ENCODE data around the genes CBFA2T3 and CDH15.

DNA sequence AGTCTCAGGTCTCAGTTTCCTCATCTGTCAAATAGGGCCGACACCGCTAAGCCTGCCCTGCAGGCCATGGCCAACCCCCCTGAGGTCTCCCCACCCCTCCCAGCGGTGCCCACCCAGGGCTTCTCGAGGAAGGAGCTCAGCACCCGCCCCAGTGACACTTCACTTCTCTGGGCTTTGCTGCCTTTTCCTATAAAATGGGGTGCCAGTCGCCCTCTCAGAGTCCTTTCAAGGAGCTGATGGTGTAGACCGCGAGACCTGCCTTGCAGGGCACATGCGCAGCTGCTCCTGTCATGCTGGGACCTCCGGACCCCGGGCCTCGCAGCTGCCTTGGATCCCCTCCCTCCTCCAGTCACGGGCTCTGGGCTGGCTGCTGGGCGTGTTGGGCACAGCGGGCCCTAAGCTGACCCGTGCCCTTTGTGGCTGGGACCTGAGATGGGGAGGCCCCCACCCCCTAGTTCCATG lies 14.3 kb downstream of the ZFPM1 start:
- PRO-cap = no peak

DNA sequence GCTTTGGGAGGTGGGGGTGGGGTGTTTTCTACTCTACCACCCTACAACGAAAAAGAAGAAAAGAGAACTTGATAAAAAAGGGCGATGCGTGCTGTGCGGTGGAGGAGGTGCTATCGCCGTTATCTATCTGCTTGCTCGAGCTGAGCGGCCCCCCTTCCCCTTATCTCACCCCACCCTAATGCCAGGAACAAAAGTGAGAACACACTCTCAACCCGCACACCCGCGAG lies 14.6 kb downstream of the ZFPM1 start:
- PRO-cap = no peak

GRCh38 chr16:88526609-88527348 lies 43.4 kb upstream of the ZC3H18 start:
- PRO-cap = no peak

- PRO-cap = no peak
Observed at GRCh38 chr16:88530706-88531746, 39.2 kb upstream of the ZC3H18 start.

- PRO-cap = no peak
Observed at GRCh38 chr16:88599020-88599651, 28.9 kb downstream of the ZC3H18 start.

- PRO-cap = no peak
Observed at GRCh38 chr16:88617188-88617794, 21.1 kb upstream of the IL17C start.

- PRO-cap = no peak
Observed at GRCh38 chr16:88640368-88641097, 2.2 kb downstream of the IL17C start.

GRCh38 chr16:88650140-88650556 lies 705 bp downstream of the CYBA start:
- PRO-cap = no peak

- PRO-cap = no peak
Observed at GRCh38 chr16:88785504-88786009, 537 bp upstream of the PIEZO1 start.

DNA sequence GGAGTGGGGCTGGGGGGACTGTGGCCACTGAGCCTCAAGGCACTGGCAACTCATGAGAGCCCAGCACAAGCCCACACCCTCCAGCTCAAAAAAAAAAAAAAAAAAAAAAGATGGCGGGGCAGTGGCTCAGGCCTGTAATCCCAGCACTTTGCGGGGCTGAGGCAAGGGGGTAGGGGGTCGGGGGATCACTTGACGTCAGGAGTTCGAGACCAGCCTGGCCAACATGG lies 920 bp upstream of the PIEZO1 start:
- PRO-cap = no peak

GRCh38 chr16:88812600-88812885 lies 815 bp upstream of the APRT start:
- PRO-cap = no peak

GRCh38 chr16:88842920-88843522 lies 13.7 kb downstream of the GALNS start:
- PRO-cap = no peak

- PRO-cap = no peak
Observed at GRCh38 chr16:88857638-88858226, 805 bp downstream of the TRAPPC2L start.

DNA sequence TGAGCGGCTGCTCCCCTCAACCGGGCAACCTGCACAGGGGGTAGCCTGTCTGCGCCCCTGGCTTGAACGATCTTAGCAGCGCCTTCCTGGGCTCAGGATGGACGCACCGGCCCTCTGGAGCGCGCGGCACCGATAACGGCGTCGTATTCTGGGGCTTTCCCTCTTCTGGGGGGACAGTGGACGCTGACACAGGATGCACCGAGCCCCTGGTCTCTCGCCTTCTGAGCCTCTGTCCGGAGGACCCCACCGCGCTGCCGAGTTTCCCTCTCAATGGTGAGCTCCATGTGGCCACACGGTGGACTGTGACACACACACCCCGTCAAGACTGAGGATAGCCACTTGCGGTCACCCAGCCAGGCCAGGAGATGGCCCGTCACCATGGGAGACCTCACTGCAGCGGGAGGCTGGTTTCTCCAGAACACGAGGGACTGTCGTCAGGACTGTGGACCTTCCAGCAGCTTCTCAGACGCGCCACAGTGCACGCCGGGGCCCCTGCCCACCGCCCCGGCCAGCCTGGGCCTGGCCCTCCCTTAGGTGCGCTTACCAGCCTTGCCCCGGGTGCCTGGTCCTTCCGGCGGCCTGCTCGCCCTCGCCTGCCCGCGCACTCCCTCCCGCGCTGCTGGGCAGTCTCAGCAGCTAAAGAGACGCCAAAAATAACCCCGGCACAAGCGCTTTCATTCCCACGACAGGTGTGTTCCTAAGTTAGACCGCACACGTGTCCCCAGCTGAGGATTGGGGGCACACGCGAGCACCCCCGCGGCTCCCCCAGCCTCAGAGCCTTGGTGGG lies 30.0 kb upstream of the PABPN1L start:
- PRO-cap = no peak

DNA sequence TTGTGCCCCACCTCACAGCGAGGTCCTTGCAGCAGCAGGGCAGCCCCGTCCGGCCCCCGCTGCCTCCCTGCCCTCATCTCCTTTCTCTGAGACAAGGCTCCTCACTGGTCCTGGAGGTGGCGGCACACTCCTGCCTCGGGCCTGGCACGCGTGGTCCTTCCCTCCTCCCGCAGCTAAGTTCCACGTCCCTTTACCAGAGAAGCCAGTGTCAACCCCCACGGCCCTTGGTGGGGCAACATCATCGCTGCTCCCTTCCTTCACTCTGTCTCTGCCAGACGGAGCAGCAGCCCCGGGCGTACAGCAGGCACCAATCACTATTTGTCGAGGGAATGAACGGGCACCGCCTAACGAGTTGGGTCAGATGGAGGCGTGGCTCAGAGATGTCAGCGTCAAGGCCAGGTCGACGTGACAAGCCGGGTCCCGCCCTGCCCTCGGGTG lies 50.1 kb downstream of the CBFA2T3 start:
- PRO-cap = no peak

- PRO-cap = no peak
Observed at GRCh38 chr16:88976807-88977778, at the start of gene CBFA2T3. Gene CBFA2T3, minus strand, starts transcription at chr16:88977207.

- PRO-cap = no peak
Observed at GRCh38 chr16:89065508-89065960, 28.1 kb upstream of the ACSF3 start.

DNA sequence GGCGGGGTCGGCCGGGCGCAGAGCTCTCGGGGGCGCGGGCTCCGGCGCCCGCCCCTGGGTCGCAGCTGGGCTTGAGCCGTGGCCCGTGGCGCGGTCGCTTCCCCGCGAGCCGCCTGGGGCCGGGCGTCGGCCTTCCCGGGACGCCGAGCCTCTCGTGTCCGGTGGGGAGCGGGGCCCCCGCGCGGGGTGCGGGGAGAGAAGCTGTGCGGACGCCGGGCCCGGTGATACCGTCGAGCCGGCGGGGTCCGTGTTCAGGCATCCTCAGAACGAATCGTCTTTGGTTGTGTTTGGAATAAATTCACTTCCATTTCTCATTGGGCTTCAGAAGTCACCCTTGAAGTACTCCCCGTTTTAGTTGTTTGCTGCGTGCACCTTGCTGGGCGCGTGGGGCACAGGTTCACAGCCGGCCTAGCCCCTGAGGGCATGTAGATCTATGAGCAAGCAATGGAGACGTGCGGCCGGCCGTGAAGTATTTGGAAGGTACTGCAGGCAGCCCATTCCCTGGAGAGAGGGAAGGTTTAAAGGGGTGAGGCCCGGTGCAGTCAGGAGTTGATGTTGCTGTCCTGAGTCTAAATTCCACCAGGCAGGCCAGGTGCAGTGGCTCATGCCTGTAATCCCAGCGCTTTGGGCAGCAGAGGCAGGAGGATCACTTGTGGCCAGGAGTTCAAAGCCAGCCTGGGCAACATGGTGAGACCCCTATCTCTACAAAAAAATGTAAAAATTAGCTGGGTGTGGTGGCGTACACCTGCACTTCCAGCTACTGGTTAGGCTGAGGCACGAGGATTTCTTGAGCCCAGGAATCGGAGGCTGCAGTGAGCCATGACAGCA lies 587 bp downstream of the ACSF3 start:
- PRO-cap = no peak

DNA sequence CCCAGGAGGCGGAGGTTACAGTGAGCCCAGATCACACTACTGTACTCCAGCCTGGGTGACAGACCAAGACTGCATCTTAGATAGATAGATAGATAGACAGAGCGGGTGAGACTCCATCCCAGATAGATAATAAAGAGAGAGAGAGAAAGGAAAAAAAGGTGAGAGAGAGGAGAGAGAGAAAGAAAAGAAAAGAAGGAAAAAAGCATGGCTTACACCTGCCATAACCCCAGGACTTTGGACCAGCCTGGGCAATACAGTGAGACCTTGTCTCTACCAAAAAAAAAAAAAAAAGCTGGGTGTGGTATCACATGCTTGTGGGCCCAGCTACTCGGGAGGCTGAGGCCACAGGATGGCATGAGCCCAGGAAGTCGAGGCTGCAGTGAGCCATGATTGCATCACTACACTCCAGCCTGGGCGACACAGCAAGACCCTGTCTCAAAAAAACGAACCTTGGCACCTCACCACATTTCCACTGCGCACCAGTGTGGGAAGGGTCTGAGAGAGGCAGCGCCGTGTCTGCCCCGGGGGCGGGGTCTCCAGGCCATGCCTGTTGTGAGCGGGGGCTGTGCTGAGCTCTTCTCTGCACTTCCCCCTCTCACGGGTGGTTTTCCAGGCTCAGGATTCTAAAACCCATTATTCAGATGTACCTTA lies 6.2 kb downstream of the ACSF3 start:
- PRO-cap = no peak

DNA sequence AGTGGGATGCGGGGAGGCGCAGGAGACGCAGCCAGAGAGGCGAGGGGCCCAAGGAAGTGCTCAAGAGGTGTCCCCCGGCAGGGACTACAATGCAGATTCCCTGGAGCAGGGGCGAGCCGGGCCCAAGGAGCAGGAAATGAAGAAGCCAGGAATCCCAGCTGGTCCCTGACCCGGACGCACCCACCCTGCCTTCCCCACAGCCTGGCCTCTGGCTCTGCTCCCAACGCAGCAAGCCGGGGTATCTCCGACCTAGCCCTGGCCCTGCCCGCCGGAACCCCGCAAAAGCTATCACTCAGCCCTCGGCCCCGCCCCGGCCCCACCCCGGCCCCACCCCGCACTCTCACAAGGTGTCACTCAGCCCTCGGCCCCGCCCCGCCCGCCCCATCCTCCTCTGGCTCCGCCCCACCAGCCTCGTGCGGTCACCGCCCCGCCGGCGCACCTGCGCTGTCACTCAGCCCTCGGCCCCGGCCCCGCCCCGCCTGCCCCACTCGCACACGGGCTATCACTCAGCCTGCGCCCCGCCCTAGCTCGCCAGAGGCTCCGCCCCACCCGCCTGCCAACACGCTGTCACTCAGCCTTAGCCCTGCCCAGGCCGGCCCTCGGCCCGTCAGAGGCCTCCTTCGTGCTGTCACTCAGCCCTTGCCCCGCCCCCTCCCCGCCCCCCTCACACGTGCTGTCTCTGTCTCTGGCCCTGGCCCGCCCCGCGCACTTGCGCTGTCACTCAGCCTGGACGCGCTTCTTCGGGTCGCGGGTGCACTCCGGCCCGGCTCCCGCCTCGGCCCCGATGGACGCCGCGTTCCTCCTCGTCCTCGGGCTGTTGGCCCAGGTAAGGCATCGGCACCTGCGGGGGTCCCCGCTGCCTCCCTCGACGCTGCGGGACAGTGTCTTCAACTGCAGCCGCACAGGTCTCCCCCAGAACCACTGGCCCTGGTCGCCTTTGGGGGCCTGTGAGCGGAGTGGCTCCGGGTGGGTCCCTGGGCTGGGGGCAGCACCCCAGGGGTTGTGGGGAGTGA lies at the start of gene CDH15:
Gene CDH15 (plus strand): TSS at position 701 of the 1,013 bp plus-strand sequence.
- PRO-cap = no peak